ENCODE results near the genes SIRPB1, SIRPA and TGM6.

GRCh38 chr20:1391558-1392414, 1.1 kb downstream of the FKBP1A start:
- RRBS, result no CpG with 5 or more reads among the region's 16 CpGs

GRCh38 chr20:1619608-1620136, at the start of gene SIRPB1:
Gene SIRPB1, minus strand, starts transcription at chr20:1620009.
- RRBS, result no CpG with 5 or more reads among the region's 8 CpGs

- RRBS, result no CpG with 5 or more reads among the region's 2 CpGs
Observed at GRCh38 chr20:1656965-1657164, 714 bp downstream of the SIRPG start.

DNA sequence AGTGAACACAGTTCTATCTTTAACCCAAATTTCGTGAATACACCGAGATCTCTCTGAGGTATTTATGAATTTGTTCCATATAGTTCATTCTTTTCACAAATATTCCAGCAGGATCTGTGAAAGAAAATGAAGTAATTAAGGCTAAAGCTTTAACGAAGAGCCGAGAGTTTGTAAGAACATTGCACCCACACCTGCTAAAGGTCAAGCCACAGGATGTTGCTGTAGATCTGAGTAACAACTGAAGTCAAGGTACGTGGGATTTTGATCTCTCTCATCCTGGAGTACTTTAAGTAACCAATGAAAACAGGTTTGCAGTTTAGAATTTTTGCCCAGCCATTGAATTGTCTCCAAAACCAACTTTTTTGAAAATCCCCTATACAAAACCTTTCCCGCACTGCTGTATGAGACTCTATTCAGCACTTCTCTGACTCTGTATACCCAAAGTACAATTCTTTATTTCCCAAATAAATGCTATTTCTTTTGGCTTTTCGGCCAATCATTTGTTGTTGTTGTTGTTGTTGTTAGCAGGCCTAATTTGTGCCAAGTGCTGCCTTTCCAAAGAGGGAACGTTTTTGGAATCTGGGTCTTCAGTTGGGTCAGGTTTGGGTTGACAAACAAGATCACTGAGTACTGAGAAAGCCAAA, 14.8 kb upstream of the SIRPG start:
- RRBS, result no CpG with 5 or more reads among the region's 8 CpGs

- RRBS, result no CpG with 5 or more reads among the region's 3 CpGs
Observed at GRCh38 chr20:1686307-1686737, 28.7 kb upstream of the SIRPG start.

DNA sequence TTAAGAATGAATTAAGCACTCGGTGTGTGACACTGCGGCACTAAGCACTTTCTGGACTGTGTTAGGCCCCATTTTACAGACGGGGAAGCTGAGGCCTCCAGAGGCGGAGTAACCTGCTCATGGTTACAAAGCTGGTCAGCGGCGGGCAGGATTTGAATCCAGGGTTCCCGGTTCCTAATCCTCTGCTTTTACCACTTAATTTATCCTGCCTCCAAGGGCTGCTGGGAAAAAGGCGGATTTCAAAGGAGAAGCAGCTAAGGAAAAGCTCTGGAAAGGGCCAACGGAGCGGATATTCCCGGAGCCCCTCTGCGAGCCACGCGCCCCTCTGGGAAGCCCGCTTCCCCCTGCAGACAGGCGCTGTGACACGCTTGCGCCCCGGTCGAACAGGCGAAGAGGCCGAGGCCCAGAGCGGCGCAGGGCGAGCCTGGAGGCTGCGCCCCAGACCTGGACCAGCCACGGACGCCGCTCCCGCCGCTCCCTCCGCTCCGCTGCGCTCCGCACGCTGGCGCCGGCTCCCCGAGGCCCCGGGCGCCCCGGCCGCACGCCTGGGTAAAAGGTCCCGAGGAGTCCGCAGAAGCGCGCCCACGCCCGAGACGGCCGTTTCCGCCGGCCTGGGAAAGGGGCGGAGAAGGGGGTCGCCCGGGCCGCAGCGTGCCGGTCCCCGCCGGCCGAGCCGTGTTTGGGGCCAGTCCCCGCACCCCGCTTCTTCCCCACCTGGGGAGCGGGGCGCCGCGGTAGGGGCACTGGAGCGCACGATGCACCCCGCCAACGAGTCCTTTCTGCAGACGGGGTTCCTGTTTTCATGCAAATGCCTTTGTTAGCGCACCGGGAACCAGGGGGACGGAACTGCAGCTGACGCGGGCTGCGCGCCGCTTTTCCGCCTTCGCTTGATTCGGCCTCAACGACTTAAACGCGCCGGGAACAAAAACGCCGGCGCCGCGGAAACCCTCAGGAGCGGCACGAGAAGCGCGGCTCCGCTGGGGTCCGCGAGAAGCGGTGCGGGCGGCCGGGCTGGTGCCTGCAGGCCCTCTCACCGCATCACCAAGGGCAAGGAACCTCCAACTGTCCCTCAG, 92.0 kb upstream of the SIRPA start:
- RRBS, result 11% methylated on average over 46 of the region's 107 CpGs

- RRBS, result 83% methylated on average over 3 of the region's 12 CpGs
Observed at GRCh38 chr20:1832691-1833046, 62.5 kb upstream of the SIRPA start.

DNA sequence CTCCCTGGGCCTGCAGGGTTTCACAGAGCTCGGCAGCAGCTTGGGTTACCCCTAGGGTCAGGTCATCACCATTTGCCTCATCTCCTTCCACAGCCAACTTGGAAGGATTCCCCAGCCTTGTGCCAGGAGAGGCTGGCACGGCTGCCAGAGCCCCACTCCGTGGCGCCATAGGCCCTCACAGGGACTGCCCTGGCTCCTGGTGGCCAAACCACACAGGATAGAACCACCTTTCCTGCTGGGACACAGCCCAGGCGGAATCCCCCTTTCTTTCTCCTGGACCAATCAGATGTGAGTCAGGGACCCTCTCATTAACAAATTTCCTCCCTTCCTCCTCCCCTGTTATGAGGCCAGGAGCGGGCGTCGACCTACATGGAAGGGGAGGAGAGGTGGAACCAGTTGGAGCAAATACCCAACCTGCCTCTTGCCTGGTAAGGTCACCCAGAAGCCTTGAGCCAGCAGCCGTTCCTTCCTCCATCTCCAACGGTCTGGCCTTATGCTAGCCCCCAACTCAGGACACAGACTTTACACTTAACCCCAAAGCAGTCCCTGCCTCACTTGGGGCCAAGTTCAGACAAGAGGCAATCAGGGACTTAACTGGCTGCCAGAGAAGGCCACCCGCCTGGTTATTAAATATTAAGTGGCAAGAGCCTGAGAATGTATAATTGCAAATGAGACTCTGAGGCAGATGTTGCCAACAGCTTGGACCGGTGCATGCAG, 13.6 kb upstream of the SIRPA start:
- RRBS, result no CpG with 5 or more reads among the region's 12 CpGs

DNA sequence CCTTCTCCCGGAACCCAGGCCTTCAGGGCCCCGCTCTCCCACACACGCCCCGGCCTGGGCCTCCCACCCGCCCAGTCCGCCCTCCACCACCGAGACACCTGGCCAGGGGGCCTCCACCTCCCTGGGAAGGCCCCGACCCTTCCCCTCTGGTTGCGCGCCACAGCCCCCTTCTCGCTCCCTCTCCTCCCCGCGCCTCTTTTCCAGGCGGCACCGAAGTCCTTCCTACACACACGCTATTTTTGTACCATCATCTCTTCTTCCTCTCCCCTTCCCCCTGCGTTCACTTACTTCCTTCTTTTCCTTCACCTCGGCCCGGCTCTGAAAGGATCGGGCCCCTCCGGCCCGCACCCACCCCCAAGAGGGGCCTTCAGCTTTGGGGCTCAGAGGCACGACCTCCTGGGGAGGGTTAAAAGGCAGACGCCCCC, 1.4 kb upstream of the SIRPA start:
- RRBS, result 78% methylated on average over 4 of the region's 24 CpGs

GRCh38 chr20:1894888-1895458, at the start of gene SIRPA:
Gene SIRPA, plus strand, starts transcription at chr20:1895407.
- RRBS, result 3% methylated on average over 15 of the region's 68 CpGs

DNA sequence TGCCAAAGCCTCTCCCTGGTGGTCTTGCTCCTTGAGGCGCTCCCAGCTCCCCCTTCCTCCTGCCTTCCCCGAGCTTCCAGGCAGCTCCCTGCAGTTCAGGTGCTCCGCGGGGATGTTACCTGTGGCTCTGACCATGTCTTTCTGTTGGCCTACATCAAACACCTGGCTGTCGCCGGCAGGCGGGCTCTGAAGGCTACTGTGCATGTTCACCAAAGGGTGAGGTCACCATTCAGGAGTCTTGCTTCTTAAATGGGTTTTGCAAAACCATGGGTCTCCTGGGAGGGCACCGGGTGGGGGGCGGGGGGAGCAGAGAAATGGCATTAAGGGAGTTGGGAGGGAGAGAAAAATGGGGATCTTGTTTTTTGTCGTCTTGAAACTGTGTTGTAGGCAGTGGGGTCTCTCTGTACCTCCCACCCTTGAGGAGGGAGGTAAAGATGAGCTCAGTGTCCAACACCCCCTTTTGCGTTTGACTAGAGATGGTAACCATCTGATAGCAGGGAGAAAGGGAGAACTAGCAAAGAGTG, 1.0 kb downstream of the SIRPA start:
- RRBS, result no CpG with 5 or more reads among the region's 11 CpGs

GRCh38 chr20:1896814-1897529, 1.8 kb downstream of the SIRPA start:
- RRBS, result no CpG with 5 or more reads among the region's 13 CpGs

DNA sequence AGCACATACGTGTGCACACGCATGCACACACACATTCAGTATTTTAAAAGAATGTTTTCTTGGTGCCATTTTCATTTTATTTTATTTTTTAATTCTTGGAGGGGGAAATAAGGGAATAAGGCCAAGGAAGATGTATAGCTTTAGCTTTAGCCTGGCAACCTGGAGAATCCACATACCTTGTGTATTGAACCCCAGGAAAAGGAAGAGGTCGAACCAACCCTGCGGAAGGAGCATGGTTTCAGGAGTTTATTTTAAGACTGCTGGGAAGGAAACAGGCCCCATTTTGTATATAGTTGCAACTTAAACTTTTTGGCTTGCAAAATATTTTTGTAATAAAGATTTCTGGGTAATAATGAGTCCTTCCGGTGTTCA, 44.3 kb downstream of the SIRPA start:
- RRBS, result no CpG with 5 or more reads among the region's 5 CpGs

GRCh38 chr20:2236325-2236909, 59.4 kb upstream of the TGM3 start:
- RRBS, result no CpG with 5 or more reads among the region's 14 CpGs

DNA sequence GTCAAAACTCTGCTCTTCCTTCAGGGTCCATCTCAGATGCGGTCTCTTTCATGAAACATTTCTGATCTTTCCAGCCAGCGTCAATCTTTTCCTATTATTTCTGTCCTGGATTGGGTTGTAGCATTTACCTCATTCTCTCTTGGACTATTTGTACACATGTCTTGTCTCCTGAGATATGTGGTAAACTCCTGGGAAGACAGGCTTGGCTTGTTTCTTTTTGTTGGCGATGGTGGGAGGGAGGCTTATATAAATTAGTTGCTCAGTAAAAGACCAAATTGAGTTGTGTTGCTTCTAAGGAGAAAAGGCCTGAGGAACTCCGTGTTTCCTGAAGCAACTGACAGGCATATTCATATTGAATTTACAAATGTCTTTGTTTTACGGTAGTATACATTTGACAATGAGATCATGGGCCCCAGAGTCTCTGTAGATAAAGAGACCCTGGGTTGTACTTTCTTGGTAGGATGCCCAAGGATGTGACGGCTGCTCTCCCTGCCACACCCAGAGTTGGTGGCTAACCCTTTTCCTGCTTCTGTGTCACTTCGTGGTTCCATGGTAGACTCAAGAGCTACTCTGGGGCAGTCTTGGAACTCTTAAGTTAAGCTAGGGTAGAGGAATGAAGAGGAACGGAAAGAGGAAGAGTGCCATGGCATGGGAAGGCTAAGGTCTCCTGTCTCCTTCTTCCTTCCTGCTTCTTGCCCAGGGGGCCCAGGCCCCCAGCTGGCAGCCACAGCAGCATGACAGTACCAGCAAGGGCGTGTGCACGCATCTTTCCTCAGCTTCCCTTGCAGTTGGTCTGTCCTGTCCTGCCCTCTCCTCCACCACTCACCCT, 40.1 kb upstream of the TGM3 start:
- RRBS, result no CpG with 5 or more reads among the region's 10 CpGs

- RRBS, result no CpG with 5 or more reads among the region's 16 CpGs
Observed at GRCh38 chr20:2380530-2381118, at the start of gene TGM6. Gene TGM6, plus strand, starts transcription at chr20:2380901.

GRCh38 chr20:2458197-2458493, 12.4 kb downstream of the SNRPB start:
- RRBS, result no CpG with 5 or more reads among the region's 1 CpG

DNA sequence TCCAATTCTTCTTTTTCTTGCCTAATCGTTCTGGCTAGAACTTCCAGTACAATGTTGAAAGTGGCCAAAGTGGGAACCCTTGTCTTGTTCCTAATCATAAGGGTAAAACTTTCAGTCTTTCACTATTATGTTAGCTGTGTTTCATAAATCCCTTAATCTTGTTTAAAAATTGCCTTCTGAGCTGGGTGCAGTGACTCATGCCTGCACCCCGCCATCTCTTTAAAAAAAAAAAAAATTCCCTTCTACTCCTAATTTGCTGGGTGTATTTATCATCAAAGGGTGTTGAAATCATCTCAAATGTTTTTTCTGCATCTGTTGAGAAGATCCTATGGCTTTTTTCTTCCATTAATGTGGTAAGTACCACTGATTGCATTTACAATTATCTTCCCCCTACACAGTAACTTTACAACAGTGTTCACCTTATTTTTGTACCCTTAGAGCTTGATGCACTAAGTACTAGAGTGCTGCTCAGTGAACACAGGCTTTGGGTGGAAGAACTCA, 9.8 kb downstream of the SNRPB start:
- RRBS, result no CpG with 5 or more reads among the region's 2 CpGs

GRCh38 chr20:2654030-2654631, 1.7 kb downstream of the NOP56 start:
- RRBS, result no CpG with 5 or more reads among the region's 11 CpGs

Measured in OVCAR3 (cell line).